Measurements from ENCODE around the genes SIL1 and DNAJC18.

DNA sequence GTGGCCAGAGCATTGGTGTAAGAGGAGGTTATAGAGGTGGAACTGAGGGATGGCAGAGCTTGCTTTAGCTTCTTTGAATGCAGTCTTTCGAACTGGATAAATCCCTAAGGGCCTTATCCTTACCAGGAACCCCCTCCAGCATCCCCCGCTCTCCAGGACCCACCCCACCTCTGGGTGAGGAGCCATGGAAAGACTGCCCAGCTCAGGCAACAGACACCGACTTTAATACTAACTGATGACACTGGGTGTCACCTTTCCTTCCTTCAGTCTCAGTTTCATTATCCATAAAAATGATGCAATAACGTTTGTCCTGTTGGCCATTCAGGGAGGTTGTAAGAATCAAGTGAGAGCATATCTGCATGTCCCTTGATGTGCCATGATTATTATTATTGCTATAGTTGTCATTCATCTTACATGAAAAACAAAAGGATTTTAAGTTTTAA, 50.8 kb upstream of the CTNNA1 start:
- CAGE, long polyA plus RNA, result no peak
- RRBS, result no CpG with 5 or more reads among the region's 4 CpGs

DNA sequence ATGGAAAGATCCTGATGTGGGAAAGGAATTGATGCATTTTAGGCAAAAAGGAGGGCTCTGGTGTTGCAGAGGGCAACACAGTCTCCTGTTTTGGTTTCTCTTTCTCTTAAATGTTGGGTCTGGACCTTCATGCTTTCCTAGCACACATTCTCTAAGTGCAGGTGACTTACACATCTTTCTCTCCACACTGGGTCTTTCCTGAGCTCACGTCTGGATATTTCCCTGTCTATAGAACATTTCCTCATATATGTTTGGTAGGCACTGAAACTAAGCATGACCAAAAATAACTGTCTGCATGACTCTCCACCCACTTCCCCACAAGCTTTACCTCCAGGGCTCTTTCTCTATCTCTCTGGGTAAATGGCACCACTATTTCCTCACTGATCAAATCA, 10.9 kb upstream of the CTNNA1 start:
- CAGE, long polyA plus RNA, result no peak
- RRBS, result no CpG with 5 or more reads among the region's 1 CpG

- CAGE, long polyA plus RNA, result no peak
- RRBS, result no CpG with 5 or more reads among the region's 13 CpGs
Measured at GRCh38 chr5:138937026-138937770, 62.1 kb upstream of the LRRTM2 start.

DNA sequence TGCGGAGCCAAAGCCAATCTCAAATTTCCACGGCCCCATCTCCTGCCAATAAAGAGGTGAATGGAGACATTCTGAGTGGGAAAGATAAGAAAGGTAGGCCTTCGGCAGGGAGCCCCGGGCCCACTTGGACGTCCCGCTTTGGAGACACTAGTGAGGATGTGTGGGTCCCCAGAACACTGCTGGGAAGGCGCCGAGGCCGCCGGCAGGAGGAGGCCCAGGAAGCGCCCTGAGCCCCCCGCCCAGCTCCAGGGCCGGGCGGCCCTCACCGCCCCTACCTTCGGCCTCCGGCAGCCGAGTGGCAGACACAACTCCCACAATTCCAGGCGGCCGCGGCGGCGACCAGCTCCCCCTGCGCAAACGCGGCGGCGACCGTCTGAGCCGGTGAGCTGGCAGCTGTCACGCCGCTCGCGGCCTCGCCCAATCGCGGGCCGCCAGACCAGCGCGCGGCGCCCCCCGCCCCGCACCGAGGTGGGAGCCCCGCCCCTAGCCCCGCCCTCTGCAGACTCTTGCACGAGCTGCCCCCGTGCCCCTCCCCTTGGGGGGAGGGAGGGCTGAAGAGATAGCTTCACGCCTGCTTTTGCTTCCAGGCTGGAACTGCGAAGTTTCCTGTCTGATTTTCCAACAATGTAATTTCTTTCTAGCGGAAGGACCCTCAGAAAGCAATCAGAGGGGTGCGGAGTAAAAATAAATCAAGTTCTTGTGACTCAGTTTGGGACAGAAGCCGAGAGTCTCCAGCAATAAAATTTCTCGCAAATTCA, at the start of gene SIL1:
Gene SIL1 (minus strand): TSS at position 375 of the 758 bp plus-strand sequence.
- CAGE, long polyA plus RNA, result no peak
- RRBS, result 1% methylated on average over 19 of the region's 55 CpGs

GRCh38 chr5:139363263-139363648, 19.8 kb downstream of the SLC23A1 start:
- CAGE, long polyA plus RNA, result no peak
- RRBS, result no CpG with 5 or more reads among the region's 3 CpGs

GRCh38 chr5:139368508-139369336, 14.4 kb downstream of the SLC23A1 start:
- CAGE, long polyA plus RNA, result start-site peak on the minus strand at chr5:139368766-139368819, 9 and 10 reads in 2 replicates
- RRBS, result no CpG with 5 or more reads among the region's 3 CpGs

DNA sequence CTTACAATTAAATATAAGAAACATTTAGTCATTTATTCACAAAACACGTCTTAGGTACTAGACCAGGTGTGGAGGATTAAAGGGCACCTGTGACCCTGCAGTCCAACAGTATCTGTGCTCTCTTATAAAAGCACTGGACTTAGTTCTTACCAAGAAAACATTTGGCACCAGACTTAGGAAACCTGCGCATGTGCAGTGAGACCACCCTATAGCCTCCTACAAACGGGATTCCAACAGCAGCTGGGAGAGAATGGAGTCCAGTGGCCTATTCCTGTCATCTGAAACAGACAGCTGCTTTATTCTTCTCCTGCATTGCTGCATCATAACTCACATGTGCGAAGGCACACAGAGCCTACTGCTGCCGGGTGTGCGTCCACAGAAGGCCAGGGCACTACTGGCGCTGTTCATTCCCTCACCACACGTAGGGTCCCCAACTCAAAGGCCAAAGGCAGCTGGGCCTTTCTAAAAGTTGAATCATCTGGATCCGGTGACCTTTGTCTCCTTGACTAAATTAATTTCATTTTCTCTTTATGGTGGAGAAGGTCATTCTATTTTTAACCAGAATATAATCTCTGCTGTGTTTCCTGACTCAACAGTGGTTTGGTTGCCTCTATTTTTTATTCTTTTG, 10.6 kb upstream of the SPATA24 start:
- CAGE, long polyA plus RNA, result no peak
- RRBS, result 94% methylated on average over 3 of the region's 9 CpGs

- CAGE, long polyA plus RNA, result no peak
- RRBS, result no CpG with 5 or more reads among the region's 61 CpGs
Measured at GRCh38 chr5:139438607-139439905, at the start of gene DNAJC18. Gene DNAJC18 (minus strand): TSS chr5:139439525.

GRCh38 chr5:139461200-139461579, 1.4 kb downstream of the ECSCR start:
- CAGE, long polyA plus RNA, result no peak
- RRBS, result no CpG with 5 or more reads among the region's 6 CpGs

DNA sequence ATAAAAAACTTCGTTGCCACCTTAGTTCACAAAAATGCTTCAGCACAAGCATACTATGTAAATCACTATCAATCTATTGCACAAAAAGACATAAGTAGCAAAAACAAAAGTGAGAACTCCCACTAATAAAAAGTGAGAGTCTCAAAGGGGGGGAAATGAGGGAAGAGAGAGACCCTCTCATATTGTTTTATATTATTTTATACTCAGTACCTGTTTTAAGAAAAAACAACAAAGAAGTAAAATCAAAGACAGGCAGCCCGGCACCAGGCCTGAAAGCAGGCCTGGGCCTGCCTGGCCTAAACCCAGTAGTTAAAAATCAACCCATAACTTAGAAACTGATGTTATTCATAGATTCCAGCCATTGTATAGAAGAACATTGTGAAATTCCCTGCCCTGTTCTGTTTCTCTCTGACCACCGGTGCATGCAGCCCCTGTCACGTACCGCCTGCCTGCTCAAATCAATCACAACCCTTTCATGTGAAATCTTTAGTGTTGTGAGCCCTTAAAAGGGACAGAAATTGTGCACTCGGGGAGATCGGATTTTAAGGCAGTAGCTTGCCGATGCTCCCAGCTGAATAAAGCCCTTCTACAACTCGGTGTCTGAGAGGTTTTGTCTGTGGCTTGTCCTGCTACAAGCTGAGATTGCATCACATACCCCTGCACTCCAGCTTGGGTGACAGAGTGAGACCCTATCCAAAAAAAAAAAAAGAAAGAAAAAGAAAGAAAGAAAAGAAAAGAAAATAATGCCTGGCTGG, 30.0 kb upstream of the UBE2D2 start:
- CAGE, long polyA plus RNA, result no peak
- RRBS, result no CpG with 5 or more reads among the region's 9 CpGs

GRCh38 chr5:139655595-139656481, 7.7 kb downstream of the CXXC5 start:
- CAGE, long polyA plus RNA, result no peak
- RRBS, result 4% methylated on average over 2 of the region's 23 CpGs

DNA sequence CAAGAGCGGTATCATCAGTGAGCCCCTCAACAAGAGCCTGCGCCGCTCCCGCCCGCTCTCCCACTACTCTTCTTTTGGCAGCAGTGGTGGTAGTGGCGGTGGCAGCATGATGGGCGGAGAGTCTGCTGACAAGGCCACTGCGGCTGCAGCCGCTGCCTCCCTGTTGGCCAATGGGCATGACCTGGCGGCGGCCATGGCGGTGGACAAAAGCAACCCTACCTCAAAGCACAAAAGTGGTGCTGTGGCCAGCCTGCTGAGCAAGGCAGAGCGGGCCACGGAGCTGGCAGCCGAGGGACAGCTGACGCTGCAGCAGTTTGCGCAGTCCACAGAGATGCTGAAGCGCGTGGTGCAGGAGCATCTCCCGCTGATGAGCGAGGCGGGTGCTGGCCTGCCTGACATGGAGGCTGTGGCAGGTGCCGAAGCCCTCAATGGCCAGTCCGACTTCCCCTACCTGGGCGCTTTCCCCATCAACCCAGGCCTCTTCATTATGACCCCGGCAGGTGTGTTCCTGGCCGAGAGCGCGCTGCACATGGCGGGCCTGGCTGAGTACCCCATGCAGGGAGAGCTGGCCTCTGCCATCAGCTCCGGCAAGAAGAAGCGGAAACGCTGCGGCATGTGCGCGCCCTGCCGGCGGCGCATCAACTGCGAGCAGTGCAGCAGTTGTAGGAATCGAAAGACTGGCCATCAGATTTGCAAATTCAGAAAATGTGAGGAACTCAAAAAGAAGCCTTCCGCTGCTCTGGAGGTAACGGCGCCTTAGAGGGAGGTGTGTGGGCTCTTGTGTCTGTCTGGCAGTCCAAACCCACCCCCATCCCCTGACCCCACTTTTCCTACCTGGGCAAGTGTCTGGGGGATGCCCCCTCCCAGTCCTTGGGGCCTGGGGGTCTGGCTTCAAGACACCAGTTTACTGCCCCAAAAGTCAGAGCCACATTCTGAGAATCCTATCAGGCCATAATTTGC, 32.8 kb downstream of the CXXC5 start:
- CAGE, long polyA plus RNA, result no peak
- RRBS, result 94% methylated on average over 11 of the region's 44 CpGs

DNA sequence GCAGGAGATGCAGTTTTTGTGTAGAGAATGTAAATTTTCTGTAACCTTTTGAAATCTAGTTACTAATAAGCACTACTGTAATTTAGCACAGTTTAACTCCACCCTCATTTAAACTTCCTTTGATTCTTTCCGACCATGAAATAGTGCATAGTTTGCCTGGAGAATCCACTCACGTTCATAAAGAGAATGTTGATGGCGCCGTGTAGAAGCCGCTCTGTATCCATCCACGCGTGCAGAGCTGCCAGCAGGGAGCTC, 35.0 kb downstream of the CXXC5 start:
- CAGE, long polyA plus RNA, result no peak
- RRBS, result no CpG with 5 or more reads among the region's 7 CpGs

- CAGE, long polyA plus RNA, result no peak
- RRBS, result no CpG with 5 or more reads among the region's 19 CpGs
Measured at GRCh38 chr5:139686602-139687319, 38.6 kb downstream of the CXXC5 start.

- CAGE, long polyA plus RNA, result no peak
- RRBS, result no CpG with 5 or more reads among the region's 21 CpGs
Measured at GRCh38 chr5:139689479-139690073, 41.4 kb downstream of the CXXC5 start.

DNA sequence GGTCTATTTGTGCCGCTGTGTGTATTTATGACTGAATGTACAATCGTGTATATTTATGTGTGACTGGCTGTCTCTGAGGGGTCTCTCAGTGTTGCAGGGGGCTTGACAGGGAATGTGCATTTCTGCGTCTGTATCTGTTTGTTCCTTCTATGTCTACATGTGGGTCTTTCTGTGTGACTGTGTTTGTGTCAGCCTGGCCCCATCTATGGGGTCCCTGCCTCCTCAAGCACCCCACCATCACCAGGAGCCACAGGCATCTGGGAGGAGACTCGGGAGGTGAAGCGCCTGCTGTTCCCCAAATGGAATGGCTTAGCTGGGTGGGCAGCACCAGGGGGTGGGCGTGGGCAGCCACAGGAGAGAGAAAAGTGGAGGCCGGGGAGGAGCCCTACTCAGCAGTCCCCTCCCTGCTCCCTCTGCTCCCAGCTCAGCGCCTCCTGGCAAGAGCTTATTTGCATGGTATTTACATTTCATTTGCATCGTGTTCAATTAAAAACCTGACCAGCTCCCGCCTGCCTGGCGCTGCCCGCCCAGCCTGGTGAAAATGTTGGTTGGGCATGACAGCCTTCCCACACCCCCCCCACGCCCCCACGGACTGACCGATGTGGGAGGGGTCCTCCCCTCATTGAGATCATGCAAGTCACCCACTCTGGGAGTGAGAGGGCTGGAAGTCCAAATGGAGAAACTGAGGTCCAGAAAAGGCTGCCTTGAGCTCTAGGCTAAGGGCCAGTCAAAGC, 50.4 kb downstream of the CXXC5 start:
- CAGE, long polyA plus RNA, result no peak
- RRBS, result no CpG with 5 or more reads among the region's 15 CpGs

DNA sequence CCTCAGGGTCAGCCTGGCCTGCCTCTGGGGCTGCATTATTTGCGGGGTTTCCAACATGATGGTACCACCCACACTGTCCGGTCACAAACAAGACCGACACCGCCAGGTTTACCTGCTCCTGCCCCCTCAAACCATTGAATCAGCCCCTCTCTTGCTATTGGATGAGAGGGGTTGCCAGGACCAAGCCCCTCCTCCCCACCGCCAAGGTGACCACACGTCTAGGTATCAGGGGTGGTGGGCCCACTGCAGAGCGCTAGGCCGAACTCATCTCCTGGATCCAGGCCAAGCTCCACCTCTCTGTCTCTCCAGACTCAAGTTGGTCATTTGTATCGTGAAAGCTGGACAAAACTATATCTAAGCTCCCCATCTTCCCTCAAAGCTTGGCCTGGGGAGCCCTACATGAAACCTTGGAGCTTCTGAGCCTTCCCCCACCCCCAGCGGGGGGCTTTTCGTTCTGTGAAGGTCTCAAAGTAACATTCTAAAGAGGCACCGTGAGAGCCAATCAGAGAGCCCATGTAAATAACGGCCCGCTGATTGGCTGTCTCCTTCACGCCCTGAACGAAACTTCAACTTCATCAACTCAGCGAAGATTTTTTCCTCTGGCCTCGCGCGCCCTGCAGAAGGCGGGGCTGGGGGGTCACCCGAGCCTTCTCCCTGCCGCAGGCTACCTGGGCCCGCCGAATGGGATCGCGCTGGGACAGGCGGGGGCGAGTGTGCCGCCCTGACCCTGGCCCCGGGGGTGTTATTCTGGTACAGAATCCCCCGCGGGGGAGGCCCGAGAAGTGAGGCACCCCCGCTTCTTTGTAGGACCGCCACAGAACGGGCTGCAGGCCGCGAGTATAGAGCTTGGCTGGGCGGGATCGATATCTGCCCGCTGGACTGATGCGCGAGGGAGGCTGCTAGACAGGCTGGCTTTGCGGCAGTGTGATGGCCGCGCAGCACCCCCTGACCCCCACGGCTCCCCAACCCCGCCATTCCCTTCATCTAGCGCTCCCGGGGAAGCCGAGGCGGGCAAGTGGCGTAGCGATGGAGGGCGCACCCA, 49.5 kb upstream of the PSD2 start:
- CAGE, long polyA plus RNA, result no peak
- RRBS, result no CpG with 5 or more reads among the region's 56 CpGs

- CAGE, long polyA plus RNA, result no peak
- RRBS, result no CpG with 5 or more reads among the region's 37 CpGs
Measured at GRCh38 chr5:139759105-139759667, 36.4 kb upstream of the PSD2 start.

GRCh38 chr5:140108379-140108899, 5.5 kb upstream of the PURA start:
- CAGE, long polyA plus RNA, result no peak
- RRBS, result no CpG with 5 or more reads among the region's 22 CpGs

GRCh38 chr5:140164993-140165663, 9.9 kb upstream of the CYSTM1 start:
- CAGE, long polyA plus RNA, result no peak
- RRBS, result no CpG with 5 or more reads among the region's 5 CpGs